ENCODE measurements around a stretch of chr5.

- RRBS, result no CpG with 5 or more reads among the region's 15 CpGs
Observed at GRCh38 chr5:173689600-173690422, 73.4 kb upstream of the BOD1 start.

DNA sequence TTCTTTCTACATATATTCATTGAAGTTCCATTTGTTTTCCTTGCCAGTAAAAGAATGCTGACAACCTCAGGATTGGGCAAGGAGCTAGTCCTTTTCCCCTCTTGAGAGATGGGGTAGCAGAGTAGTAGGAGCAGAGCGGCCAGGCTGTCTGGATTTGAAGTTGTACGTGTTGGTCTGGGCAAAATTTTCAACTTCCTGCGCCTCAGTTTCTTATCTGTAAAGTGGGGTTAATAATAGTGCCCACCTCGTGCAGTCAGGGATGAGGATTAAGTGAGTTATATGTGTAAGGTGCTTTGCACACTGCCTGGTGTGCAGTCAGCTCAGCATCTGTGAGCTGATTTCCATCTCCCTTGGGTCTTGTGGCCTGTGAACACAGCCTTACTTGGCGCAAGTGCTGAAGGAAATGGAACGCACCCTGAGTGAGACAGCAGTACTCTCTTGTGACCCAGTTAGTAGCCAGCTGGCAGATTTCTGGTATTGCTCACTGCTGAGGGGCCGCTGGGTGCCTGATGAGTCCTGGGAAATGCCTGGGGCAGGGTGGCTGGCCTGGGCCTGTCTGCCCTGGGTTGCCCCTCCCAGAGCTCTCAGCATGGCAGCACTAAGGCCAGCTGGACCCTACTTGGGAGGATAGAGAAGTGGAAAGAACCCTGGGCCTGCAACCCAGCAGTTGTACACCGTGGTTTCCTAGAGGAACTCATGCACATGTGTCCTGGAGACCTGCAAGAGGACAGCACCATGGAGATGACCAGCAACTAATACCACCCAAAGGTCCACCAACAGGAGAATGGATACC lies 90.9 kb upstream of the BOD1 start:
- RRBS, result no CpG with 5 or more reads among the region's 8 CpGs

DNA sequence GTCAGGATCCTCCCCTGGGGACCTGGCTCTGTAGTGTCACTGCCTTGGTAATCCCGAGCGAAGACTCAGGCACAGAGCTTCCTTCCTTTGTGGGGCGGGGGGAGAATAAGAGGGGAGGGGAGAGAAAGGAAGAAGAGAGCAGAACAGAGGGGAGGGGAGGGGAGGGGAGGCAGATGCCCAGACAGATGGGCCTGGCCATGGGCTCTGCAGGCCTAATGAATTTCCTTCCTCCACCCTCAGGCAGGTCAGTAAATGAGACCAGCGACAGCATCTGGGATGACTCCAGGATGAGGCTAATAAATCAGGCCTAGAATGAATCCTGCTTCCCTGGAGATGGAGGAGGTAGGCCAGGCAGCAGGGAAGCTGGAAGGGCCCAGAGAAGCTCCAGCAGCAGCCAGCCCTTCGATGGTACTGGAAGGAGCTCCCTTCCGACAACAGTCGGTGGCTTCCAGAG lies 104.2 kb upstream of the BOD1 start:
- RRBS, result no CpG with 5 or more reads among the region's 7 CpGs

DNA sequence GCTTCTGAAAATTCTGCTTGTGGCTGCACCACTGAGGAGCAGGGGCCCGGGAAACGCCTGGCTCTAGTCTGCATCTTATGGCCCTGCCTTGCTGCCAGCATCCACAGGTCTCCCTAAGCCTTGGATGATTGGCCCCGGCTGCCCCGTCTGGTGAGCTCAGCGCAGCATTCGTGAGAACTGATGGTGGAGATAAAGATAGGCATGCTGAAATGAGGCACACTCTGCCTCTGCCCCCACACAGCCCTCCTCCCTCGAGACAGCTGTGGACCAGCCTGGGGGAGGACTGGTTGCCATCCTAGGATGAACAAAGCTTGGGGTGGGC lies 62.9 kb upstream of the CPEB4 start:
- RRBS, result 6% methylated on average over 3 of the region's 7 CpGs

DNA sequence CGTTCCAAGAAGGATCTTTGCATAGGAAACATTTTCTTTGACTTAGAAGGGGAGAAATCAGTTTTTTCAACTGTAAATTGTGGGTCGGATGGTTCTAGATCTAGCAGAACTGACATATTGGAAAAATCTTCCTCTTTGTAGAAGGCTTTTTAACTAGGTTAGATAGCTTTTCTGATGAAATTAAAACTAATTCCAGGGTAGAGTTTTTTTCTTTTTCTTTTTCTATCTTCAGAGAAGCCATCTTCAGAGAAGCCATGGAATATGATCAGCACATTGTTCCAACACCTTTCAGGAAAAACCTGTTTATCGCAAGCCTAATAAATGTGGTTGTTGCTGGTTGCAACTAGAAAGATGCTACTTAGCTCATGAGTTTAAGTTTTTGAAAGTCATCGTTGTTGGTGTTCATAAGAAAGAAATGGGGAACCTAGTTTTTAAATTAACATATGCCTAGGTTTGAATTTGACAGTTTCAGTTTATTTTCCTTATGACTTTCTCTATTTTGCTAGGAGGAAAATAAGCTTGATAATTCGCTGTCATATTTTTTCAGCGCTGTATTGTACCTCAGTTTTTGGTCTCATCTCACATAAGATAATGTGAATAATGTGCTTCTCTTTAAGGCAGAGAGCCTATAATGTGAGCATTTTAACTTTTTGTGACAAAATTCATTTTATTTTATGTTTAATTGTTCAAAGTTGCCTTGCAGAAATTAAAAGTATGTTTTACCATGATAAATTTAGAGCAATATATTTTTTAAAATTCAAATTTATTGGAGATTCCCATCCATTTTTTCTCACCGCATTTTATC lies 7.7 kb downstream of the CPEB4 start:
- RRBS, result no CpG with 5 or more reads among the region's 7 CpGs

- RRBS, result no CpG with 5 or more reads among the region's 3 CpGs
Observed at GRCh38 chr5:173932660-173933306, 44.6 kb downstream of the CPEB4 start.

- RRBS, result no CpG with 5 or more reads among the region's 3 CpGs
Observed at GRCh38 chr5:173947187-173947607, 41.8 kb upstream of the C5orf47 start.

GRCh38 chr5:173969145-173969884 lies 19.7 kb upstream of the C5orf47 start:
- RRBS, result no CpG with 5 or more reads among the region's 11 CpGs

DNA sequence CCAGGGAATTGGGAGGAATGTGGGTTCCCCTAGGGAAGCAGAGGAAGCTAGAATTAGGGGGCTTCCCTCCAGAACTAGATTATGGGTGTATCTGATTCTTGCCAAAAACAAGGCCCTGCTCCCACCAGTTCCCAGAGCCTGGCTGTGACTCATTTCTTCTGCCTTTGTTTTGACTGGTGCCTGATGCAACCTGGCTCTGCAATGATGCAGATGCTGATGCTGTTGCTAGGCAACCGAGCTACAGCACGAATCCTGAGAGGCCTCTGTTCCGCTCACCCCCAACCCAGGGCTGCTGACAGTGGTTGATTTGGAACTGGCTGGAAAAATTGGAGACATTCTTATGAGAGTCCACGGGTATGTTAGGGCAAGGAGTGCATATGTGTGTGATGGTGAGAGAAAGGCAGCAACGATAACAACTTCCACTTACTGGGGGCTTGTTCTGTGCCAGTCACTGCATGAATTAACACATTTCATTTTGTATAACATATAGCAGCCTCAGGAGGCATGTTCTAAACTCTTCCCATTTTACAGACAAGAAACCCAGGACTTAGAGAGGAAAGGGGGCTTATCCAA lies 100.4 kb downstream of the NSG2 start:
- RRBS, result no CpG with 5 or more reads among the region's 5 CpGs

GRCh38 chr5:174188310-174188876 lies 142.9 kb downstream of the NSG2 start:
- RRBS, result no CpG with 5 or more reads among the region's 2 CpGs

GRCh38 chr5:174504446-174504899 lies 219.9 kb upstream of the MSX2 start:
- RRBS, result no CpG with 5 or more reads among the region's 6 CpGs

- RRBS, result no CpG with 5 or more reads among the region's 21 CpGs
Observed at GRCh38 chr5:175059828-175060454, 335.6 kb downstream of the MSX2 start.

- RRBS, result no CpG with 5 or more reads among the region's 4 CpGs
Observed at GRCh38 chr5:175603992-175604508, 53.8 kb upstream of the HRH2 start.

DNA sequence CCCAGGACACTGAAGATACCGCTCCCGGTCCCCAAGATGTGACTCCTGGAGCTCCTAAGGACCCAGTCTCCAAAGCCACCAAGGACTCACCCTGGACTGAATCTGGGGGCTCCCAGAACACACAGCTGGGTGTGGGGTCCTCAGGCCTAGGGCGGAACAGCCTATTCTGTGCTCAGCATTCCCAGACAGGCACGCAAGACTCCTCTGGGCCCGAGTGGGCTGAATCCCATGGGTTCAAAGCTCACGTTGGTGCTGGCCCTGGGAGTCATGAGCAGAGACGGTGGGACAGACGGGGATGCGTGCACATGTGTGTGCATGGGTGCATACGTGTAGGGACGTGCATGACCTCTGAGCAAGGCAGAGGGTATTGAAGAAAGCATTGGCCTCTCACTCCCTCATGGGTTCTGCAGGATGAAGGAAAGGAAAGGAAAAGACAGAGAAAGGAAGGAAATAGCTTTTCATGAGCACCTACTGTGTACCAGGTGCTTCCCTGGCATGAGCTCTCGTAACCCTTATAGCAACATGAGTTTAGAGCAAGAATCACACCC lies 50.2 kb downstream of the HRH2 start:
- RRBS, result no CpG with 5 or more reads among the region's 12 CpGs

- RRBS, result no CpG with 5 or more reads among the region's 2 CpGs
Observed at GRCh38 chr5:175746716-175747224, 88.9 kb downstream of the HRH2 start.

- RRBS, result no CpG with 5 or more reads among the region's 20 CpGs
Observed at GRCh38 chr5:176153380-176154271, 84.6 kb upstream of the SIMC1 start.

DNA sequence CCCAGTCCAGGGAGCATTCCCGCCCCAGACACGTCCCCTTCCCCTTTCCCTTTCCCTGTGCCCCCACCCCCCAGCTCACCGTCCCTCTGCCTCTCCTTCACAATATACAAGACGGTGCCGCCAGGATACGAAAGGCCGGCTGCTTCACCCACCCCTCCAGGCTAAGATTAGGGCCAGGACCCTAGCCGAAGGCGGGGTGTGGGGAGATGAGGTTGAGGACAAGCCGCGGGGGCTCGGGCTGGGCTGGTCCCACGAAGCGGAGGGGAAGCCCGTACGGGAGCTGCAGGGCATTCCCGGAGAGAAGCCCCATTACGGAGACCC lies 509 bp downstream of the KIAA1191 start:
- RRBS, result 4% methylated on average over 2 of the region's 18 CpGs

GRCh38 chr5:176366203-176366628 lies 929 bp downstream of the ARL10 start:
- RRBS, result no CpG with 5 or more reads among the region's 29 CpGs

DNA sequence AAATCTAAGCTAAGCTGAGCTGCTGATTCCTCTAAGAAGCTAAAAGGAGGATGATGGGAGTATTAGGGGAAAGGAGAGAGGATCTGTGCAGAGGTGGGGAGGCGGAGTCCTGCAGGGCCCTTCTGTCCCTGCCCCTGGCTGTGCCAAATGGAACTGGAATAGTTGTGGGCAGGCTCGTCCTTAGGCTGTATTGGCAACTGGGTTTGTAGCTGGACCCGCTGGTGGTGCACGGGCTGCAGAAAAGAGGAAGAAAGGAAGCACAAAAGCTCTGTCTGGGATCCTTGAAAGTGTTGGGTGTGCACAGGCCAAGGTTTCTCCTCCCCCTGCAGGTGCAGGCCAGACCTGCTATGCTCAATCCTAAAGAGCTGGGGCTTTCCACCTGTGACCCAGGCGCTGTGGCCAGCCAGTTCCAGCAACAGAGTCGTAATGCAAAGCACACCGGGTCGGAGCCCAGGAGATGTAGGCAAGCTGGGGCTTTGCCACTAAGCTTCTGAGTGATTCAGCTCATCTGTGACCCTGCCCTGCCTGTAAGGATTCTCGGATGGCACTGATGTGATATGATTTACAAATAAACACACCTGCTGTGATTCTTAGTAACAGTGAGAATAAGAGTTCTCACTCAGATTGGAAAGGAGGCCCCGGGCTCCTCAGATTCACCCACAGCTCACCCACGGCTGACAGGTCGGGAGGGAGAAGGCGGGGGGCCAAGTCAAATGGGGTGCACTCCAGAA lies 9.7 kb downstream of the CLTB start:
- RRBS, result no CpG with 5 or more reads among the region's 13 CpGs

GRCh38 chr5:176496263-176496799 lies 40.9 kb downstream of the RNF44 start:
- RRBS, result no CpG with 5 or more reads among the region's 9 CpGs